Fibroblast of villous mesenchyme (primary cell): ENCODE measurements around a stretch of chr10.

- CAGE, long polyA plus RNA = no peak
Observed at GRCh38 chr10:103661290-103662130, 168.0 kb downstream of the NEURL1 start.

- CAGE, long polyA plus RNA = no peak
Observed at GRCh38 chr10:103696147-103697265, 158.9 kb downstream of the SH3PXD2A start.

DNA sequence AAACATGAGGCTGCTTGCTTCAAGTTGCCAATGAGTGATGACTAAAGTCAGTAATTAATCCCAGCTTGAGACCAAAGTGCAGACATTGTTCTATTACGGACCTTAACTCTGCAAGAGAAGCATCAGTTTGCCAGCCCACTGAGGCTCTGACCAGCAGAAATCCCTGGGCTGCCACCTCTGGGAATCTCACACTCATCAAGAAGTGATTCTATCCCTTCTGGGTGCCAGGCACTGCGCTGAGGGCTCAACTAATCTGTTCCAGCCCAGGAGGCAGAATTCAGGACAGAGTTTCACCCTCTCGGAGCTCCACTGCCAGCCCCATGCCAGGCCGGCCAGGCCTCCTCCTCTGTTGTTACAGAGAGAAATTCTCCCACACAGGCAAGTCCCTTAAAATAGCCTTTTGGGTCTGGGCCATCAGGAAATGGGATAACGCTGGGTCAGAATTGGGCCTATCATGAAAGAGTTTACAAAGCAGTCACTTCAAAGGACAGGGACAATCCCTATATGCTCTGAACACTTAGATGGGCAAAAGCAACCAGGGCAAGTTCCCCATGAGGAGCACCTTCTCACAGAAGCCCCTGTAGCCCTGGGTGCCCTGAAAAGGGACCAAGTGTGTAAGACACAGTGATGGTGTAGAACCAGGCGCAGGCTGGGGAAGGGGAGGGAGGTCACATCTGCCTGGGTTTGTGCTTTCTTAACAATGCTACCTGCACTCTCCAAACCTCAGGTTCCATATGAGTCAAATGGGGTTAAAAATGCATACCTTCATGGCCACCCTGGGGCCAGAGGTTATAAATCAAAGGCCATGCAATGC lies 11.2 kb downstream of the SH3PXD2A start:
- CAGE, long polyA plus RNA = no peak

- CAGE, long polyA plus RNA = no peak
Observed at GRCh38 chr10:103908807-103909401, 9.1 kb downstream of the STN1 start.

- CAGE, long polyA plus RNA = no peak
Observed at GRCh38 chr10:103968152-103968471, 1.2 kb downstream of the SLK start.

DNA sequence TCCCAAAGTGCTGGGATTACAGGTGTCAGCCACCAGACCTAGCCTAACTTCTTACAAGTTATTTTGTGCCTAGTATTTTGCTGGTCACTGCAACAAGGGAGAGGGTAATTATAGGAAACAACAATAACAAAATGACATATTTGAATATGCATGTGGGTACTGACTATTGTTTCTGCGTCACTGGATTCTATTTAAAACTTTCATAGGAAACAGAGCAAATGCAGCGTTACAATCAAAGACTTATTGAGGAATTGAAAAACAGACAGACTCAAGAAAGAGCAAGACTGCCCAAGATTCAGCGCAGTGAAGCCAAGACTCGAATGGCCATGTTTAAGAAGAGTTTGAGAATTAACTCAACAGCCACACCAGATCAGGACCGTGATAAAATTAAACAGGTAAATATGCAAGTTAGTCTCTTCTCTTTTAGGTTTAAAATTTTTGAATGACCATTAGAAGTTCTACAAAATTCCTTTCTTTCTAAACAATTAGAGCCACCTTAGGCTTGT lies 52.6 kb downstream of the SLK start:
- CAGE, long polyA plus RNA = no peak

- CAGE, long polyA plus RNA = no peak
Observed at GRCh38 chr10:104122329-104122582, 285 bp downstream of the SFR1 start.

DNA sequence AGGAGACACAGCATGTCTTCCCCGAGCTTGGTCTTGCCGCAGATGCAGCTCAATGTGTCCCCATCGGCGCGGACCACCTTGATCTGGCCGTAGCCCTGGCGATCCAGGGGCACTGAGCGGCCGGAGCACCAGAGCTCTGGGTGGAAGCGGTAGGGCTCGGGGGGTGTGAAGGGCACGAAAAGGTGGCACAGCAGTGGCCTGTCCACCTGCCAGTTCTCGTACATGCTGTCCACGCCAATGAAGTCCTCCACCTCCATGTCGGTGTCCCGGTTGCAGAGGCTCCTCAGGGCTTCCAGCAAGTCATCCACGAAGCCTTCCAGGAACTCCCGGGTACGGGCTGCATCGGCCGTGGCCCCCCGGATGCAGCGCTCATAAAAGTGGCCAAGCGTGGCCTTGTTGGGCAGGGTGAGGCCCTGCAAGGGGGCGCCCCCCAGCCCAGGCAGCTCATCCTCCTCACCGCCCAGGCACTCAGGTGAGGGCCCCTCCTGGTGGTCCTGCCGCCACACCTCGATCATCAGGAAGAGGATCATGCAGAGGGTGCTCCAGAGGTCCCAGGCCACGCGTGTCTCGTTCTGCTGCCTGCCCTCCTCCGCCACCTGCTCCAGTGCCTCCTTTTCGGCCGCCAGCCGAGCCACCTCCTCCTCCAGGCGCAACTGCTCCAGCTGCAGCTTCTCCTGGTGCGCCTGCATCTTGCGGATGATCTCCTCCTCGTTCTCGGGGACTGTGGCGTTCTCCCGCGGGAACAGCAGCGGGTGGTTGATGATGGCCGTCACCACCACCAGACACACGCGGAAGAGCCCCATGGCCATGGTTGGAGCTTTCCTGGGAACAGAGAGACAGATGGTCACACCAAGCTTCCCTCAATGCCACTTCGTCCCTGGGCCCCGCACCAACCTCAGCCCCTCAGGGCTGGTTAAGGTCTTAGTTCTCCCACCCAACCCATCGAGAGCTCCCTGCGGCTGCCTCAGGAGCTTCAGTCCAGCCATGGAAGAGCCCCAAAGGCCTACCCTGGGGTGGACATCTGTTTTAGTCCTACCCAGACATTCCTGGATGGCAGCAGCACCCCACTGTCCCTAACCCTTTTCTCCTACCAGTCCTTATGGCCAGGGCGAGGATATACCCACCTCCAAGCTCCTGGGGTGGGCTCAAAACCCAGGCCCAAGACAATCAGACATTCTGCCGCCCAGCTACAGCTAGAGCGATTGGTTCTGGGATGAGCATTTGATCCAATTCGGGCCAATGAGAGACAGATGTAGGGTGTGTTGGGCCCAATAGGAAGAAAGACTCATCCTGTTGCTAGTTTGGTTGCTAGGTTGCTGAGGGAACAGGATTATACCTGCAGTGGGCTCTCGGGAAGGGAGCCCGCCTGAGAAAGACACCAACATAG lies 22.5 kb downstream of the ITPRIP start:
- CAGE, long polyA plus RNA = no peak

DNA sequence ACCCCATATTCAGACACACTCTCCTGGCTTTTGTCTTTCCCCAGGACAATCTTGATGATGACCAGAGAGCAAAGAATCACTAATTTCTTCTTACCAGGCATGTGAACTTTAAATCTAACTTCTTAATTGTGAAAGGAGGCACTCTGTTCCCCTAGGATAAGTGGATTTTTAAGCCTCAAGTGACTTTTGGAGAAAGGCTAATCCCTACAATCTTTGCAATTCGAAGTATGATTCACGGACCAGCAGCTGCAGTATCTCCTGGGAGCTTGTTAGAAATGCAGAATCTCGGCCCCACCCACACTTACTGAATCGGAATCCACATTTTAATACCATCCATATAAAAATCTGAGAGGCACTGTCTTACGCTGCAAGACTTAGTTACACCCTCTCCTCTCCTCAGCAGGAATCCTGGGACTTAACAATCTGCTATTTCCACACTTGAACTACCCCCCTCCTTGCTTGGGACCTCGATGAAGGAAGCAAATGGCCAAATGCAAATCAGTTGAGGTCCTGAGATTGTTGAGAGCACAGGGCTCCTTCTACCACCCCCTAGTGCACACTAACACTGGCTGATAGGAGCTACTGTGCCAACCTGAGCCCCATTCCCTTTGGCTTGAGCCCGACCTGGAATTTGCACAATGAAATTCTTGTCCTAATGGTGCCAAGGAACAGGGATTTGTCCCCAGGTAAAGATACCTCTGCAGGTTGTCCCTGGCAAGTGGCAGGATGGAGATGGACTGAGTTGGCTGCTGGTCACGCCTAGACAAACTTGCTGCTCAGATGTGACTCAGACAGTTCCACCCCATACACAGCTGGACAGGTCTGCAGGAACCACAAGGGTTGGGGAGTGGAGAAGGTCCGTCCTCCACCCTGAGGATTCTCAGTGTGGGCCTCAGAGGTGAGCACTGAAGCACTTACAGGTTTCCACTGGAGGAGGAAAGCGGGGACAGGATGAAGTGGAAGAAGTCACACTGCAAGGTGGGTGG lies 20.8 kb downstream of the ITPRIP start:
- CAGE, long polyA plus RNA = no peak

DNA sequence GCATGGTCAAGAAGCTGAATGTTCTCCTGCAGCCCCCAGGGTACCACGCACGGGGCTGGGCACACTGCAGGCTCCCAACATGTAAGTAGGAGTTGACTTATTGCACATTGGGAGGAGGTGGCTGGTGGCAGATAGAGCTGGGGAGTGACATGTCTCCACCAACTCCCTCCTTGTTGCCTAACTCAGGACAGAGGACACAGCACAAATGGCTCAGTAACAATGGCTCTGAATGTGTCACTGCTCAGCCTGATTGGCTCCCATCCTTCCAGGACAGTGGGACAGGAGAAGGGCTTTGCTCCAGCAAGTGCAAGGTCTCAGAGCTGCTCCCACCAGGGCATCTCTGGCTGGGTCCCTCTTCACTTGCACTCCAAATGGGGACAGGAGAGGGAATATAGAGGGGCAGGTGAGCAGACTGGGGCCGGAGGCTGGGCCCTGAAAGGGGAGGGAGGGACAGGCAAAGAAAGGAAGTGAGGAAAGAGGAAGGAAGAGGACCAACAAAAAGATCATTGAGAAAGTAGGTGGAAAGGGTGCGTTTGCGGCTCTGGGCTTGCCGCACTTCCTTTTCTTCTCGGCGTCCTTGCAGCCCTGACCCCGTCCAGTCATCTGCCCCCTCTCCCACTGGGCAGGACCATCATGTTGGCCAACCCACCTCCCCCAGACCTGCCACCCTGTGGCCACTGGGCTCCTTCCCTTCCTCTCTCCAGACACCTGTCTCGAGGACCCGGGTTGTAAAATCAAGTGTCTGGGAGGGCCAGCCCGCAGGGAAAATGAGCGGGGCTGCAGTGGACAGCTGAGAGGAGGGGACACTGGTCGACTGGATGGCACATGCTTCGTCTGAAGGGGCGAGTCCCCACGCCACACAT lies 14.1 kb downstream of the ITPRIP start:
- CAGE, long polyA plus RNA = no peak

- CAGE, long polyA plus RNA = no peak
Observed at GRCh38 chr10:104334781-104335306, 3.4 kb downstream of the ITPRIP start.

GRCh38 chr10:105880451-105880869 lies 1239.4 kb downstream of the SORCS3 start:
- CAGE, long polyA plus RNA = no peak

DNA sequence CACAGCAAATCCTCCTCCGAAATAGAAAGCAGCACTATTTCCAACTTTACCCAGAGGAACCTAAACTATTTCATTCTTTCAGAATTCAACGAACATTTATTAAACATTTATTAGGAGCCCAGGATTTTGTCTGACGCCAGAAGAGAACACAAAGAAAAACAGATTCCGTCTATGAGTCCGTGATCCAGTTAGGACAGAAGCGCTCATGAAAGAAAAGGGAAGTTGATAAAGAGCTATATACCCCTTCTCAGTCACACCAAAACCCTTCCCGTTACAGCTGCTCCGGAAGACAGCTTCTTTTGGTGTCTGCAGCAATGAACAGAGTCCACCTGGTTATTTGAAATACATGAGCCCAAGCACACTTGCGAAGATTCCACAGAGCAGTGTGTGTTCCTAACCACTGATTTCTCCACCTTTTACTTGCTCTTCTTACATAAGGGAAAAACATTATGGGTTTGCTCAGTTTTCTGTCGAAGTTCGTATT lies 206.7 kb downstream of the SORCS1 start:
- CAGE, long polyA plus RNA = no peak

GRCh38 chr10:107162922-107163515 lies 1.5 kb downstream of the SORCS1 start:
- CAGE, long polyA plus RNA = no peak

DNA sequence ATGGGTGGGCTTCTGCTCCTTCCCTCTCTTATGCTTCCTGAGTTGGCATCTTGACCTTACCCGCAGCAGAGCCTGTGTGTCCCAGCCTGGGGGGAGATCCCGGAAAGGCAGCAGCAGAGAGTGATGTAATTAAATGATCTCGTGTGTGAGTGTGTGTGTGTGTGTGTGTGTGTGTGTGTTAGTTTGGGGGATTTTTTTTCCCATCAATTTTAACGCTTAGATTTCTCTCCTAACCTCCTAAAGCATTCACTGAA lies 565 bp upstream of the SORCS1 start:
- CAGE, long polyA plus RNA = no peak

DNA sequence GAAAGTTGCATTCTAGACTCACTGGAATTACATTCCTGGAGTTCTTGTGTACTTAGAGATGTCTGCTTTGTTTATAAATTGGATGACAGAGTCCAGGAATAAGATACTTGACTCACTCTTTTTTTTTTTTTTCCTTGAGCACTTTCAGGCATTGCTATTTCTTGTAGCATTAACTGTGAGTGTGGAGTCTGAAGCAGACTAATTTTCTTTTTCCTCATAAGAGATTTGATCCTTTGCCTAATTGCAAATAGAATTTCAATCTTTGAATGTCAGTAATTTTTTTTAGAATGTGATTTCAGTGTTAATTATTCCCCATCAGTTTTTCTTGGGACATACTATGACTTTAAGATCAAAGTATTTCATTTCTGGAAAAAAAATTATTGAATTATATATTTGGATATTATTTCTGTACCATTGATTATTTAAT lies 640.6 kb downstream of the XPNPEP1 start:
- CAGE, long polyA plus RNA = no peak

- CAGE, long polyA plus RNA = no peak
Observed at GRCh38 chr10:109740370-109740825, 182.9 kb downstream of the XPNPEP1 start.

- CAGE, long polyA plus RNA = no peak
Observed at GRCh38 chr10:109889831-109890225, 33.5 kb downstream of the XPNPEP1 start.

- CAGE, long polyA plus RNA = no peak
Observed at GRCh38 chr10:109902611-109903873, 20.3 kb downstream of the XPNPEP1 start.

- CAGE, long polyA plus RNA = no peak
Observed at GRCh38 chr10:110156851-110157372, 50.5 kb upstream of the MXI1 start.